Upper lobe of left lung (tissue), 5 donors: ENCODE results near the genes PLEKHM3 and CPS1.

- PRO-cap, 2 experiments: no peak in any of the 2 experiments
- RAMPAGE, long total RNA, 4 experiments: no peak in any of the 4 experiments
Observed at GRCh38 chr2:207768220-207768998, 1.3 kb downstream of the FZD5 start.

DNA sequence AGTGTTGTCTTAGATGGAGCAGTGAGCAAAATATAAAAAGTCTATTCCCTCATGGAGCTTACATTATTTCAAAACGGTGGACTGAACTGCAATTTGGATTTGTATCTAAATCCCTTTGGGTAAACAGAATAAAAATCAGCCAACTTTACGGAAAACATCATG, 76.0 kb upstream of the FZD5 start:
- PRO-cap, 2 experiments: no peak in any of the 2 experiments
- RAMPAGE, long total RNA, 4 experiments: no peak in any of the 4 experiments

DNA sequence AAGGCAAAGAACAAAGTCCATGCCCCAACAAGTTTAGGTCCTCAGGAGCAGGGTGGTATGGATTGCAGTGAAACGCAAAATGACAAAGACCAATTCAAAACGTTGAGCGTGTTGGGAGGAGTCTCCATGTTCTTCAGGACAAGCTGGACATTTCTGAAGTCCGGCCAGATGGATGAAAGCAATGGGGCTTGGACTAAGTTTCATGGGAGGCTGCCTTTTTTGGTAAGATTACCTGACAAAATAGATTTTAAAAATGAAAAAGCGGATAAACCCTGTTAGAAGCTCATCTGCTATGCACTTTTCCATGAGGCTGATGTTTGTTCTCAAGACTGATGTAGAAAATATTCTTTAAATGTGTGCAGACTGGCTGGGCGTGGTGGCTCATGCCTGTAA, 79.0 kb upstream of the FZD5 start:
- PRO-cap, 2 experiments: no peak in any of the 2 experiments
- RAMPAGE, long total RNA, 4 experiments: no peak in any of the 4 experiments

DNA sequence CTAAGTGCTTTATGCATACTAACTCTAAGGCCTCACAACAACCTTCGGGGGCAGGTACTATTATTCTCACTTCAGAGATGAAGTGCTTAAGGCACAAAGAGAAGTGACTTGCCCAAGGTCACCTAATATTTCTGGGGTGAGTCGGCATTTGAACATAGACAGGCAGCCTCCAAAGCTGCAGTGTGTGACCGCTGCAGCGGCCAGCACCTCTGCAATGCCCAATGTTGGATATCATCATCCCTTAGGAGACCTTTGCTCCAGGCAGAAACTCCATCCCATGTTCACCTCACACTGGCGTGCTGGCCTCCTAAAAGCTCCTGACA, 127.7 kb upstream of the FZD5 start:
- PRO-cap, 2 experiments: no peak in any of the 2 experiments
- RAMPAGE, long total RNA, 4 experiments: no peak in any of the 4 experiments

DNA sequence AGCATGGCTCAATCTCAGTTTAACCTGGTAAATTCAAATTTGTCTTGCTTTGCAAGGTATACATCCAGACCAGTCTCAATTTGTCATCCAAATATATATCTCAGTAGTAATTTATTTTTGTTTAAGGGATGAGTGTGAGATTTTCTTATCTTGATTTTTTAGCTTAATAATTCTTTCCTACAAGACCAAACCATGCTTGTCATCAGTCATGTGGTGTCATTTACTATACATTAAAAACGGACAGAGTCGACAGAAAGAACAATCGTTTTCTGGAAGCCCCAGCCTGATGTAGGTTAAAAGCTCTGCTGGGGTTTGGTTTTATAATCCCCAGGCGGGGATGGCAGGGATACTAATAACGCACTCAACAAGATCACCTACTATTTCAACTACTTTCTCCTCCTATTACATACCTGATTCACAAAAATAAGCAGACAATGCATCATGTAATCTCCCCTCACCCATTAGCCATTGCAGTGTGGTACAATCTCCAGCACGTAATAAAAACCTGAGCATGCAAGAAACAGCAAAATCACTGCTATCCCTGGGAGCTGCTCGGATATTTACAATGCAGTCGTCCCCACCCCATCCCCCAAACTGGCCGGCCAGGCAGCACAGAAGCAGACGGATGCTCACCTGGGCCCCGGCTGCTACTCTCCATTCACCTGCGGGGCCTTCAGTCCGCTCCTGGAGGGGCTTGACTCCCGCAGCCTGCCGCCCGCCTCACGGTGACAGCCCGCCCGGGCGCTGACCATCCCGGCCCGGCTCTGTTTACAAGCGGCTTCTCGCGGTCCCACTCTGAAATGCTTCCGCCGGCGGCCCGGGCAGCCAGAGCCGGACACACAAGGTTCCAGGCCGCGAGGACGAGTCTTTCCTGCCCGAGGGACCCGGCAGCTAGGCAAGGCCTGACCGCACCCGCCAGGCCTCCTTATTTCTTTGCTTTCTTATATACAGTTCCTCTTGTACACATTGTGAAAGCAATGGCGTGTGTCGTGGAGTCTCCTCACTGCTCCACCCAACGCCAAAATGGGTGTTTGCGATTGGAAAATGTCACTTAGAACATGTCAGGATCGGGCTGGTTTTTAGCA, at the start of gene PLEKHM3:
Gene PLEKHM3, minus strand, starts transcription at position 772 of the 1,085 bp plus-strand sequence.
- PRO-cap, 2 experiments: peak in 2 of 2 experiments; most common plus-strand start position 592 of the sequence (in 1); most common minus-strand start position 746 of the sequence (in 2)
- RAMPAGE, long total RNA, 4 experiments: start-site peak on the minus strand in 3 of 4 experiments, centred at positions 743 to 776 of the sequence, 79 to 603 reads per replicate

GRCh38 chr2:208311443-208311721, 45.3 kb downstream of the PIKFYVE start:
- PRO-cap, 2 experiments: no peak in any of the 2 experiments
- RAMPAGE, long total RNA, 4 experiments: no peak in any of the 4 experiments

- PRO-cap, 2 experiments: no peak in any of the 2 experiments
- RAMPAGE, long total RNA, 4 experiments: no peak in any of the 4 experiments
Observed at GRCh38 chr2:208315088-208315894, 49.2 kb downstream of the PIKFYVE start.

- PRO-cap, 2 experiments: no peak in any of the 2 experiments
- RAMPAGE, long total RNA, 4 experiments: no peak in any of the 4 experiments
Observed at GRCh38 chr2:208359039-208360030, 47.3 kb upstream of the PTH2R start.

- PRO-cap, 2 experiments: no peak in any of the 2 experiments
- RAMPAGE, long total RNA, 4 experiments: no peak in any of the 4 experiments
Observed at GRCh38 chr2:209662918-209663528, 108.6 kb upstream of the UNC80 start.

- PRO-cap, 2 experiments: no peak in any of the 2 experiments
- RAMPAGE, long total RNA, 4 experiments: no peak in any of the 4 experiments
Observed at GRCh38 chr2:209872689-209873190, 101.1 kb downstream of the UNC80 start.

- PRO-cap, 2 experiments: no peak in any of the 2 experiments
- RAMPAGE, long total RNA, 4 experiments: no peak in any of the 4 experiments
Observed at GRCh38 chr2:210080106-210080824, 77.8 kb downstream of the RPE start.

- PRO-cap, 2 experiments: no peak in any of the 2 experiments
- RAMPAGE, long total RNA, 4 experiments: no peak in any of the 4 experiments
Observed at GRCh38 chr2:210556294-210557031, at the start of gene CPS1. CPS1 (plus strand) TSS chr2:210556599.

- PRO-cap, 2 experiments: no peak in any of the 2 experiments
- RAMPAGE, long total RNA, 4 experiments: no peak in any of the 4 experiments
Observed at GRCh38 chr2:210560342-210560696, 3.9 kb downstream of the CPS1 start.

DNA sequence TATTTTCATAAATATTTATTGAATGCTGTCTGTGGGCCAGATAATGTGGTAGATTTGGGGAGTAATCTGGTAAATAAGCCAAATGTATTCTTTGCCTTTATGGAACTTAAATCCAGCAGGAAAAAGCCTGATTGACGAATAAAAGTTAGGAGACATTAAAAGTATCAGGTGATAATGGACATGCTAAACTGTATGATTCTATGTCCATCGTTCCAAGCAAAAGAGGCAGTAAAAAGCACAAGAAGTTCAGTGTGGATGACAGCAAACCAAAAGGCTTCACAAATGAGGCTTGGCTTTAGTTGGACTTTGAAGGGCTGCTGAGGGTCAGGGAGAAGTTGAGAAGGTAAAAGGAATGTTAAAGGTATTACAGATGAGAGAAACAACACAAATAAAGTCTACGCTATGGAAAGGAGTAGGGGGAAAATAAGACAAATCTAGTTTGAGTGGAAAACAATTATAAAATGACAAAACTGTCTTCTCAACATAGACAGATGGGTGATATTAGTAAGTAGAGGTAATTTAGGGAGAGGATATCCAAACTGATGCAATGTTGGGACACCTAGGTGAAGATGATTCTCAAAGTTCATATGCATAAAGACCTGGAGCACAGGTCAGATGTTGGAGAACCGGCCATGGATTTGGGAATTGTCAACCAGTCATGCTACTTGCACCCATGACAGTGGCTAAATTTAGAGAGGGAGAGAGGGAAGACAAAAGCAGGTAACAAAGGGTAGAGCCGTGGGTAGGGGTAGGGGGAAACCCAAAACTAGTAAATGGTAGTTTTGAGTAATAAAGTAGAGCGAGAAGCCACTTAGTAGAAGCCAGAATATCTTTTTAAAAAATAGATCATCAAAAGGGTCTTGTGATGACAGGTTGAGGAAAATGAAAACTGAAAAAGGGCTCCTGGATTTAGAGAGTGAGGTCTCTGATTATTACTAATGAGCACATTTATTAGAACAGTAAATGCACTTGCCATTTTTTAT, 80.4 kb downstream of the CPS1 start:
- PRO-cap, 2 experiments: no peak in any of the 2 experiments
- RAMPAGE, long total RNA, 4 experiments: no peak in any of the 4 experiments

- PRO-cap, 2 experiments: no peak in any of the 2 experiments
- RAMPAGE, long total RNA, 4 experiments: no peak in any of the 4 experiments
Observed at GRCh38 chr2:211899797-211900530, 638.6 kb downstream of the ERBB4 start.

- PRO-cap, 2 experiments: no peak in any of the 2 experiments
- RAMPAGE, long total RNA, 4 experiments: no peak in any of the 4 experiments
Observed at GRCh38 chr2:213001532-213002010, 149.8 kb downstream of the IKZF2 start.

GRCh38 chr2:213104094-213104450, 47.3 kb downstream of the IKZF2 start:
- PRO-cap, 2 experiments: no peak in any of the 2 experiments
- RAMPAGE, long total RNA, 4 experiments: no peak in any of the 4 experiments

DNA sequence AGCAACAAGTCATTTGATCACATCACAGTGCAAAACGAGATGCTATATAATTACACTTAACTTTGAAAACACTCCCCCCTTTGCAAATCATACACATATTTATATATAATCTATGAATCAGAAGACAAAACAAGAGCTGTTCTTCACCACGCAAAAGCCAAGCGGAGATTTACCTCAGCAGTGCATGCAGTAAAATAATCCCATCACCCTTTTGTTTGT, 263 bp downstream of the IKZF2 start:
- PRO-cap, 2 experiments: no peak in any of the 2 experiments
- RAMPAGE, long total RNA, 4 experiments: no peak in any of the 4 experiments

DNA sequence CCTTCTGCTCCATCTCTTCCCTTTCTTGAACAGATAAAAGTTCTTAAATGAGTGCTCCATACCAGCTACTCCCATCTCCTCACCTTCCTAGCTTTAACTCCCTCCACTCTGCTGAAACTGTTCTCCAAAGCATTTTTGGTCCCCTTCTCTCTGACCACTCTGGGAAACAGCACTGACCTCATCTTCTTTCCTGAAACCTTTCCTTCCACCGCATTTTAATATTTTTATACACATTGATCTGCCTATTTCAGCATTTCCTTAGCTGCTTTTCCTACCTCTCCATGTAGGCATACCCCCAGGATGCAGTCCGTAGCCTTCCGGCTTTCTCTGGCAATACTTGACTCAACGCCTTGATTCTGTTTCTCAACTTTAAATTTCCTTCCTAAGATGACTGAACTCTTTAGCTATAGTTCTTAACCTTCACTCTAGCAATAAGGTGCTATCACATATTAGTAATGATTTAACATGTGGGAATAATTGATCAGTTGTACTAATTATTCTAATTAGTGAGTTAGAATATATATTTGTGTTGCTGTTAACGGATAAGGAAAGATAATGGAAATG, 9.7 kb downstream of the BARD1 start:
- PRO-cap, 2 experiments: no peak in any of the 2 experiments
- RAMPAGE, long total RNA, 4 experiments: start-site peak on the minus strand in 1 of 4 experiments, centred at position 331 of the sequence, 6 reads per replicate

- PRO-cap, 2 experiments: no peak in any of the 2 experiments
- RAMPAGE, long total RNA, 4 experiments: no peak in any of the 4 experiments
Observed at GRCh38 chr2:215136636-215137480, 1.6 kb downstream of the ABCA12 start.